Right lobe of liver (tissue), 4 donors: ENCODE measurements around the gene NUDT12.

GRCh38 chr5:96741755-96742437 is 65.8 kb downstream of the ERAP1 start:
- PRO-cap, 4 experiments = peak in 1 of 4 experiments; most common plus-strand start chr5:96742195 (in 1)
- RAMPAGE, long total RNA, 2 experiments = no peak in any of the 2 experiments

DNA sequence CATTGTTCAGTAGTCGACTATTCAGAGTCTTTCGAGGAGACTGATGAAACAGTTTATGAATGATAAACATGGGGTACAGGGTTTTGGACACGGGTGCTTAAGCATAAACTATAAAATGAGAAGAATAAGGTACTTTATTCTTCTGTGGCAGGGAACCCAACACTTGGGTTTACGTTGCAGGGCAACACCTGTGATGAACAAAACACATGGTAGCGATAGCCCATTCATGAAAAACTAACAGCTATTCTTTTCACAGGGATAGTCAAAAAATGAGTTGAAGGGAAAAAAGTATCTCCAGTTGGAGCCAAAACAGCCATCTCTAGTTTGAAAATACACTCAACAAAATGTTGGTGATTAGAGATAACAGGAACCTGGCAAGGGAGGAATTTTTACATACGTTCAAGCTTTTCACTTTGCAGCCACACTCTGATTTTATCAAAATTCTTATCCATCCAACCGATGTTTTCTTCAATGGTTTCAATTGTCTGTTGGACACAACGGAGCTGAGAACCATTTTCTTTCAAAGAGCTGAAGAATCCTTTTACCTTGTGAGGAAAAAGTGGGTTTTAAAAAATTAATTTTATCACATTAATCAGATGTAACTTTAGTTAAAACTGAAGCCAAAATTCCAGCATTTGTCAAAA is 31.6 kb downstream of the ERAP1 start:
- PRO-cap, 4 experiments = no peak in any of the 4 experiments
- RAMPAGE, long total RNA, 2 experiments = no peak in any of the 2 experiments

GRCh38 chr5:96922870-96923287 is 13.0 kb upstream of the LNPEP start:
- PRO-cap, 4 experiments = no peak in any of the 4 experiments
- RAMPAGE, long total RNA, 2 experiments = no peak in any of the 2 experiments

DNA sequence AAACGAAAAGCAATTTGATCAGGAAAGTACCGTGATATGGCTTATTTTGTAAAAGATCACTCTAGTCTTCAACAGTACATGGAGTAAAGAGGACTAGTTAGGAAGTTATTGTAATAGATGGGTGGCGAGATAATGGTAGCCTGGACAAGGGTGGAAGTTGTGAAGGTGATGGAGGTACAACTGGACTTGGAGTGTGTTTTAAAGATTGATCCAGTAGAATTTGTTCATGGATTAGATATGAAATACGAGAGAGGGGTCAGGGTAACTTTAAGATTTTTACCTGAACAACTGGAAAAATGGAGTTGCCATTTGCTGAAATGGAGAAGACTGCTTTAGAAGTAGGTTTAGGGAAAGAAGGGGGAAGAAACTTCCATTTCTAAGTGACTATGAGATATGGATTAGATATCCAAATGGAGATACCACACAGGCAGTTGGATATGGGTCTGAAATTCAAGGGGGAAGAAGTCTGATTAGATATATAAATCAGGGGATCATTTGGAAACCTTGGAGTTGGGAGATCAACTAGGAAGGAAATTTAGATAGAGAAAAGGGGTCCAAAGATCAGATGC is 65.3 kb downstream of the LNPEP start:
- PRO-cap, 4 experiments = no peak in any of the 4 experiments
- RAMPAGE, long total RNA, 2 experiments = no peak in any of the 2 experiments

GRCh38 chr5:97034049-97034526 is 98.2 kb downstream of the LNPEP start:
- PRO-cap, 4 experiments = no peak in any of the 4 experiments
- RAMPAGE, long total RNA, 2 experiments = no peak in any of the 2 experiments

GRCh38 chr5:98109360-98109980 is 664.0 kb upstream of the RGMB start:
- PRO-cap, 4 experiments = no peak in any of the 4 experiments
- RAMPAGE, long total RNA, 2 experiments = no peak in any of the 2 experiments

DNA sequence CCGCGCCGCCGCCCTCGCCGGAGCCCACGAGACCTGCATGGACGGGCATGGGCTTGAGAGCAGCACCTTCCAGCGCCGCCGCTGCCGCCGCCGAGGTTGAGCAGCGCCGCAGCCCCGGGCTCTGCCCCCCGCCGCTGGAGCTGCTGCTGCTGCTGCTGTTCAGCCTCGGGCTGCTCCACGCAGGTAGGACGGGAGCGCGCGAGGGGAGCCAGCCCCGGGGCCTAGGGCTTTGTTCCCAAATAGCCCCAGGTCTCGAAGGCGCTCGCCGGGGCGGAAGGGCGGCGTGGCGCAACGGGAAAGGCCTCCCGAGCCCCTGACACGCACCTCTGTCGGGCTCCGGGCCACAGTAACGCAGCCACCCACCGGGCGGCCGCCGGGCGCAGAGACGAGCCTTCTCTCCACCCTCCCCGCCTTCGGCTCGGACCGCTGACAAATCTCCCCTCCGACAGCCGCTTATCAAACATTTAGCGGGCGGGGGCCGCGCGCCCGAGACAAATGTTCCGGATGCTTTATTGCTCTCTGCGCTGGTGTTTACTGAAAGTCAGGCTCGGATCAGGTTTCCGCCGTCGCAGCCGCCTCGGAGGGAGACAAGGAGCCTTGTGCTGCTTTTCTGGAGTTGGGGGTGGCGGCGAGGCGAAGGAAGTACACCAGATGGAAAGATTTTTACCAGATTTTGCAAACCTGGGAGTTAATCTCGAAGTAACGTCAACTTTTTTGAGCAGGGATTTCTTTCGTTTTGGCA is 732 bp downstream of the RGMB start:
- PRO-cap, 4 experiments = peak in 3 of 4 experiments; most common plus-strand start position 459 of the sequence (in 2); most common minus-strand start position 431 of the sequence (in 3)
- RAMPAGE, long total RNA, 2 experiments = no peak in any of the 2 experiments

DNA sequence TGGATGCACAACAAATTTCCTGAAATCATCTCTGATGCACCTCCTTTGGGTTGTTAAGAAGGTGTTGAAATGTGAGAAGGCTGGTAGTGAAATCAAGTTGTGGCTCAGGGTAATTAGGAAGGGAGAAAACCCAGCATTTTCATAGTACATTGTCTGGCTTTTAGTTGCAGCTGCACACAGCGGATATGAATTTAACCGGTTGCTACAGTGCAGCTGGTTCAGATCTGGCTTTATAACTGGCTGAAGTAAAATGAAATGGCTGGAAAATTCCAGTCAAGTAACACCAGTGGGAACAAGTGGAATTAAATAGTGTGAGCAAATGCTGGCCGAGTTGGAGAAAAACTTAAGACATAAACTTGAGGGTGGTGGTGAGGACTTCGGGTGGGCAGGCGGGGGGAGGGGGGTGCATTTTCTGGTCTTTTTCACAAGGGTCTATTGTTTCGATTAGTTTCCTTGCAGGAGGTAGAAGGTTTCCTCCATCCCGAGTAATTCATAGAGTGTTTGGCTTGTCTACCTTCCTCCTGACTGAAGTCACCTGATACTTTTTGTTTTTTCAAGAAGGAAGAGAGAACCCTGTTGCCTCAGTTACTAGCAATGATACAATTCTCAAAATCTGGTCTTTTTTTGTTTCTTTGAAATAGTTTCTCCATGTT is 17.8 kb downstream of the RGMB start:
- PRO-cap, 4 experiments = no peak in any of the 4 experiments
- RAMPAGE, long total RNA, 2 experiments = no peak in any of the 2 experiments

DNA sequence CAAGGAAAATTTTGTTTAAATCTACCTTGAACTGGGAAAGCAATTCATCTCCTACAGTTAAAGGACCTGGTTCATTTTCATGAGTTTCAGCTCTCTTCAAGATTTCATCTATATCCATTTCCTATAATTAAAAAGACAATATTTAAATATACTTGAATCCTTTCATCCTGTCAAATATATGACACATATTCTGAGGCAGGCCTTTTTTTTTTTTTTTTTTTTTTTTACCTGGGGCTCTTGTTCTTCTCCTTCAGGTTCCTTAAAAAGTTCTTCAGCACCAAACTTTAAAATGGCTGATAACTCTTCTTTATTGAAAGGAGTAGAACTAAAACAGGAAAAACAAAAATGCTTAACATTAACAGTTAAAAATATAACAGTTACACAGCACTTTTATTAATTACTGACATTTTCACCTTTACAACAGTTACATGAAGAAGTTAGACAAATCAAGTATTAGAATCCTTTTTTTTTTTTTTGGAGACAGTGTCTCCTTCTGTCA is 47.7 kb downstream of the CHD1 start:
- PRO-cap, 4 experiments = no peak in any of the 4 experiments
- RAMPAGE, long total RNA, 2 experiments = no peak in any of the 2 experiments

- PRO-cap, 4 experiments = no peak in any of the 4 experiments
- RAMPAGE, long total RNA, 2 experiments = start-site peak on the minus strand in 1 of 2 experiments, at chr5:98883097-98883188 at its widest, 14 reads per replicate
Observed at GRCh38 chr5:98883001-98883679, 45.7 kb downstream of the CHD1 start.

GRCh38 chr5:98888843-98889683 is 39.7 kb downstream of the CHD1 start:
- PRO-cap, 4 experiments = no peak in any of the 4 experiments
- RAMPAGE, long total RNA, 2 experiments = no peak in any of the 2 experiments

DNA sequence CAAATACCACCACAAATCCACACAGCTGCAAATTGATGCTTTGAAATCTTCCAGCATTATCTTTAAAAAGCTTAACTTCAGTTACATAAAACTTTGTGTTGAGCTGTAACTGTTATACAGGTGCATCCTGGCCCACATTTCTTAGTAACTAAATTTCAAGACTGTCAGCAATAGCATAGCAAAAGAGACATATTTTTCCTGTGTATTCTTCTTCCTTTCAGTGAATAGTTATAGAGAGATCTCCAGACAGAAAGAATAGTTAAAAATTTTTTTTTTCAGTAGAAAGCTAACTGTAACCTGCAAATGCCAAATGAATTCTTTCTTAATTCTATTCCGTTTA is 6.6 kb downstream of the CHD1 start:
- PRO-cap, 4 experiments = no peak in any of the 4 experiments
- RAMPAGE, long total RNA, 2 experiments = no peak in any of the 2 experiments

DNA sequence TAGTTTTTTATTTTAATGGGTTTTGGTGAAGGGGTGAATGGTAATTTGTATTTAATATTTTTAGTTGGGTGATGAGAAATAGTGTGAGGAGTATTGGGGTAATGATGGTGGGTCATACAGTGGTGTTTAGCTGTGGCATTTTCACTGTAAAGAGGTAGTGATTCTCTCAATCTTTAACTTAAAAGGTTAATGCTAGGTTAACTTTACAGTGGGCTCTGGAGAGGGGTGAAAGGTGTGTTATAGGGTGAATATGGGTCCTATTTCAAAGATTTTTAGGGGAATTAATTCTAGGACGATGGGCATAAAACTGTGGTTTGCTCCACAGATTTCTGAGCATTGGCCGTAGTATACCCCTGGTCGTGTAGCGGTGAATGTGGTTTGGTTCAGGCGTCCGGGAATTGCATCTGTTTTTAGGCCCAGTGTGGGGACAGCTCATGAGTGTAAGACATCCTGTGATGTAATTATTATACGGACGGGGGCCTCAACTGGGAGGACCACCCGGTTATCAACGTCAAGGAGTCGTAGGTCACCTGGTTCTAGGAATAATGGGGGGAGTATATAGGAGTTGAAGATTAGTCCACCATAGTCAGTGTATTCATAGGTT is 482.5 kb upstream of the FAM174A start:
- PRO-cap, 4 experiments = no peak in any of the 4 experiments
- RAMPAGE, long total RNA, 2 experiments = no peak in any of the 2 experiments

DNA sequence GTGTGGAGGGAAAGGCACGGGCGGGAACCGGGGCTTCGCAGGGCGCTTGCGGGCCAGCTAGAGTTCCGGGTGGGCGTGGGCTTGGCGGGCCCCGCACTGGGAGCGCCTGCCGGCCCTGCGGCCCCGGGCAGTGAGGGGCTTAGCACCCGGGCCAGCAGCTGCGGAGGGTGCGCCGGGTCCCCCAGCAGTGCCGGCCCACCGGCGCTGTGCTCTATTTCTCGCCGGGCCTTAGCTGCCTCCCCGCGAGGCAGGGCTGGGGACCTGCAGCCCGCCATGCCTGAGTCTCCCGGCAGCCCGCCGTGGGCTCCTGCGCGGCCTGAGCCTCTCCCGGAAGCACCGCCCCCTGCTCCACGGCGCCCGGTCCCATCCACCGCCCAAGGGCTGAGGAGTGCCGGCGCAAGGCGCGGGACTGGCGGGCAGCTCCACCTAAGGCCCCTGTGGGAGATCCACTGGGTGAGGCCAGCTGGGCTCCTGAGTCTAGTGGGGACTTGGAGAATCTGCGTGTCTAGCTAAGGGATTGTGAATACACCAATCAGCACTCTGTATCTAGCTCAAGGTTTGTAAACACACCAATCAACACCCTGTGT is 141.1 kb downstream of the SLCO4C1 start:
- PRO-cap, 4 experiments = no peak in any of the 4 experiments
- RAMPAGE, long total RNA, 2 experiments = no peak in any of the 2 experiments

GRCh38 chr5:102760666-102761245 is 5.7 kb downstream of the PAM start:
- PRO-cap, 4 experiments = no peak in any of the 4 experiments
- RAMPAGE, long total RNA, 2 experiments = no peak in any of the 2 experiments

GRCh38 chr5:102973928-102974599 is 145.9 kb downstream of the GIN1 start:
- PRO-cap, 4 experiments = no peak in any of the 4 experiments
- RAMPAGE, long total RNA, 2 experiments = no peak in any of the 2 experiments

- PRO-cap, 4 experiments = no peak in any of the 4 experiments
- RAMPAGE, long total RNA, 2 experiments = no peak in any of the 2 experiments
Observed at GRCh38 chr5:103009627-103009951, 110.3 kb downstream of the GIN1 start.

- PRO-cap, 4 experiments = no peak in any of the 4 experiments
- RAMPAGE, long total RNA, 2 experiments = no peak in any of the 2 experiments
Observed at GRCh38 chr5:103258884-103259153, 256 bp downstream of the MACIR start.

- PRO-cap, 4 experiments = no peak in any of the 4 experiments
- RAMPAGE, long total RNA, 2 experiments = no peak in any of the 2 experiments
Observed at GRCh38 chr5:103413512-103413817, 149.1 kb downstream of the NUDT12 start.

DNA sequence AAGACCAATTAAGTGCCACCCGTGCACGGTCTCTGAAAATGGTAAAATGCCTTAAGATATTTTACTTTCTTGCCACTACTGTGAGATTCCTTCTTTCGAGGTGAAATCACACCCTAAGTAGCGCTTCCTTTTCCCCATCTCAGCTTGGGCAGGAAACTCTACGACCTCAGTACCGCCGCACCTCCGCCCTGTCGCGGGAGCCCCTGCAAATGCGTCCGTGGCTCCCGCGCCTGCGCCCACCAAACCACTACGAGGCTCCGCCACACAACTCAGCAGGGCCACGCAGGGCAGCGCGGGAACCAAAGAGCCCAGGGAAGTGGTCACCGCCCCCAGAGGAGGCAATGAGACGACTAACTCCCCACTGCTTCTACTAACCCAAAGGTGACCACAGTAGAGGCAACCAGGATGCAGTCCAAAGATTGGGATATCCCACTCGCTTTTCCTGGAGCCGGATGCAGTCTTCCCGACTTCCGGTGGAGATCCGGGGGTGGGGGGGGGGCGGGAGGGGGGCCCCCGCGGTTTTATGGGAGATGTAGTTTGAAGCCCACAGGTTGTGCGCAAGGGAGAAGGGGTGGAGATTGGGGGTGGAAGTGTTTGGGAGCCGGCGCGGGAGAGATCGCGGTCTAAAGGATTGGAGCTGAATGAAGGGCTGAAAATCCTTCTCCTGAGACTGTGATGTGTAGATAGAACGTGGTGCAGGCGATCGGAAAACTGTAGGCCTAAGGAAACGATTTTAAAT is at the start of gene NUDT12:
Gene NUDT12 (minus strand): TSS at position 462 of the 739 bp plus-strand sequence.
- PRO-cap, 4 experiments = peak in 4 of 4 experiments; most common plus-strand start position 575 of the sequence (in 4); most common minus-strand start position 462 of the sequence (in 3)
- RAMPAGE, long total RNA, 2 experiments = start-site peak on the minus strand in 2 of 2 experiments, centred at positions 430 to 437 of the sequence, 287 to 608 reads per replicate